HT-29 (cell line): ENCODE measurements around a stretch of chr2.

GRCh38 chr2:46384788-46385589, 87.8 kb downstream of the EPAS1 start:
- RAMPAGE, long total RNA: no peak

GRCh38 chr2:46428635-46429499, 113.4 kb upstream of the RHOQ start:
- RAMPAGE, long total RNA: no peak

DNA sequence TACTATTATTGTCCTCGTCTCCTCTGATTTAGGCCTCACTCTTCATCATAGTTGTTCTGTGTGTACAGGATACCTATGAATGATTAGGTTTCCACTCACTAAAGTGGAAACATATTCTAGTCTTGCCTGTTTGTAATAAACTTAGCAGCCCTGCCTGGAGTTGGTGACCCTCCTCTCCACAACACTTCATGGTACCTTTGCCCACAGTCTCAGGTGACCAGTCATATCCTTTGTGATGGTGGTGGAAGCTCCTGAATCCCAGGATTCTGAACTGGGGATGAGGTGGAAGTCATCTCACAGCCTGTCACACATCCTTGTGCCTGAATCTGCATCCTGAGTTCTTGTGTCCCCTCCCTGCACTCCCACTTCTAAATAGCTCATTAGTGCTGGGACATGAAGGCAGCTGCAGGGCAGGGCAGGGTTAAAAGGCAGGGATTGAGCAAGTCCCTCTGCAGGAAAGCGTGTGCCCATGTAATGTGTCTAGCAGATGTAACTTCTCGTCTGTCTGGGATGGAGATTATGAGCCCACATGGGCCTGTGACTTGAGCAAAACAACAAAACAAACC, 22.4 kb upstream of the RHOQ start:
- RAMPAGE, long total RNA: no peak

GRCh38 chr2:46564888-46565395, 22.6 kb upstream of the ATP6V1E2 start:
- RAMPAGE, long total RNA: no peak

DNA sequence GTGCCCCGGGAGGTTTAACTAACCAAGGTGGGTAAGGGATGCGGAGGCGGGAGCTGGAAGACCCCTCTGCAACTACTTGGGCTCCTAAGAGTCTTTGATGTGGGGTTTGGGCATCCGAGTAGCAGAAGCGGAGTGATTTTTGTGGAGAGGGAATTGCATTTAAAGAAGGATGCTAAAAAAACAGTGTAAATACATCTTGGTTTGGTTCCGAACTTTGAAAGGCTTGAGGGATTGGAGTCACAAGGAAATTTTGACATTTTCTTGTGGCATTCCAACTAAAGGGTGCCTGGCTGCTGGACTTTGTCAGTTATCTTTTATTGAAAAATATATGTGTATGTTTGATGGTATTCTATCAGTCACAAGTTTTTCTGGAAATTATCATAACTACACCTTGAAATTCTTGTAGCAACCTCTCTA, 902 bp downstream of the SOCS5 start:
- RAMPAGE, long total RNA: no peak

DNA sequence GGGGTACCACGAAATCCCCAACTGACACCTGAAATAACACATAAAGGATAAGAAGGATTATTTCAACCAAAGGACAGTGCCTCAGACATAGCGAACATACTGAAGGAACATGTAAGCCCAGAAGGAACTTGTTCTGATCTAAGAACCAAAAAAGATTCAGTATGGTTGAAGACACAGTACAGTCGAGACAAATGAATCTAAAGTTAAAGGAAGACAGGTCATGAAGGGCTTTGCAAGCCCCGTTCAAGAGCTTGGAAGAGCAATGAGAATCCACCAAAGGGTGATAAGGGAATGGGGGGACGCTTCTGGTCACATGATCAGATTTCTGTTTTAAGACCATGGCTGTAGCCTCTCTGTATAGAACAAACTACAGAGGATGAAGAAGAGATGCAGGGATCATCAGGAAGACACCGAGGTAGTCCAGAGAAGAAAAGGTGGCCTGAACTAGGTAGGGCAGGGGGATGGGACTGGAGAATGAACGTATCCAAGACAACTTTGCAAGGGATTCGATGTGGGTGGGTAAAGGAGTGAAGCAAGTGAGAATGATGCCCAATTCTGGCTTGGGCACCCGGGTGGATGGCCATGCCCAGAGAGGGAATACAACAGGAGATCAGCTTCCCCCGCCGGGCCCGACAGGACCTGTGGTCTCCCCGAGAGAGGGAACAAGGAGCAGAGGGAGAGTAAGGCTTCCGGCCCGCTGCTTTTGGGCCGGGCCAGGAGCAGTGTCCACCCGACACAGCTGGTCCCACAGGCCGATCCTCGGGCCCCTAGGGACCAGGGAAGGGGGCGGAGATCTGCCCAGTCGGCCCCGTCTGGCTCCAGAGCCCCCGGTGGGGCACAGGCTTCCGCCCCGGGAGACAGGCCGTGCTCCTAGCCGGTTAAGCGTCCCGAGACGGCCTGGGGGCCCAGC, 644 bp downstream of the MCFD2 start:
- RAMPAGE, long total RNA: no peak

- RAMPAGE, long total RNA: no peak
Observed at GRCh38 chr2:46977653-46978299, 36.8 kb downstream of the TTC7A start.

DNA sequence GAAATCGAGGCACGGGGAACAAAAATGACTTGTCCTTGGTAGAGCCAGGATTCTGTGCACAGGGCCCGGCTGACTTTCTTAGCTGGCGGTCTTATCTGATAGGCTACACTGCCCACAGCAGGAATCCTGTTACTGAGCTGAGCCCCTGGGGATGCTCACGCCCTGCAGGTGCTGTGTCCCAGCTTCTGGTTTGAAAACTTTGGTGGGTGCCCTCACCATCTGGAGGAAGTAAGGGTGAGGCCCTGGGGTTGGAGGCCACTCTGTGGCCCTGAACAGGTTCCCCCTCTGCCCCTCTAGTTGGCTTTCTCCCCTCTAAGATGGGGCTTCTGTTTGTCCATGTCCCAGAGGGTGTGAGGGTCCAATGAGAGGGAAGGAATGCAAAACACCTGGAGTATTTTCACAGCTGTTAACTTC, 43.1 kb downstream of the TTC7A start:
- RAMPAGE, long total RNA: no peak

GRCh38 chr2:47016241-47016870, 75.3 kb downstream of the TTC7A start:
- RAMPAGE, long total RNA: no peak

- RAMPAGE, long total RNA: no peak
Observed at GRCh38 chr2:47028237-47028731, 87.3 kb downstream of the TTC7A start.

DNA sequence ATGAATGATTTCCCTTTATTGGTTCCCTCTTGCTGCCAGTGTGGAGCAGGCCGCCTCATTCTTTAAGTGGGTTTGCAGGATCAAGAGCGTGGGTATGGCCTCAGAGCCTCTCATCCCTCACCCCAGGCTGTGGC, 89.0 kb downstream of the STPG4 start:
- RAMPAGE, long total RNA: no peak

GRCh38 chr2:47071864-47072625, 83.1 kb downstream of the STPG4 start:
- RAMPAGE, long total RNA: no peak

DNA sequence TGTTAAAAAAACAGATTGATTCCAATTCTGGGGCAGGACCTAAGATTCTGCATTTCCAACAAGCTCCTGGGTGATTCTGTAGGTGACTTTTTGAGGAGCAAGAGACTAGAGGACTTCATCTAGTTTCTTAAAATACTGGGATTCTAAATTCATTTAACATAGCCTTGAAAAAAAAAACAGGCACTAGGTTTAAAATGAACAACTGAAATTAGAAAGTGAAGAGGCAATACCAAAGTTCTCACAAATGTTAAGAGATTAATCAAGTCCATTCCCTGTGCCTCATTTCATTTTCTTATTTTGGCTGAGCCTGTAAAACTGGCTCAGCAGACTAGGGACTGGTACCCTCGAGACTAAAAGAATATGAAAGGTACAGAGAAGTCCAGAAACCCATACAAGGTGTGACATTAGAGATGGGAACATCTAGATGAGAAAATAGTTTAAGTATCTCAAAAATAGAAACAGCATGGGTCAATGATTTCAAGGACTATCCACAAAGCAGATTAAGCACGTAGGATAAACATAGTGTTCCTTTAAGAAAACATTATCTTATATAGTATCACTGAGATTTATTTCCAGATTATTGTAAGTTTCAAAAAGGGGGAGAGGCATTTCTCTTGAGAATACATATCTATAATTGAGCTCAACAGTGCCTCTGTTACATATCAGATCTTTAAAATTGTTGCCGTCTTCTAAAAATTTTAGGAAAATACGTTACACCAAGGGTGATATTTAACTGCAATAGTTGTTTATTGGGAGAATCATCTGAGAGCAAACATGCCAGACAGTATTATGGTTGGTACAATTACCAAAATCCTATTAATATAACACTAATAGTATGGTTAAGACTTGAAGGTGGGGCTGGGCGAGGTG, 2.4 kb upstream of the STPG4 start:
- RAMPAGE, long total RNA: no peak

GRCh38 chr2:47174974-47175092, 1.5 kb downstream of the CALM2 start:
- RAMPAGE, long total RNA: no peak

DNA sequence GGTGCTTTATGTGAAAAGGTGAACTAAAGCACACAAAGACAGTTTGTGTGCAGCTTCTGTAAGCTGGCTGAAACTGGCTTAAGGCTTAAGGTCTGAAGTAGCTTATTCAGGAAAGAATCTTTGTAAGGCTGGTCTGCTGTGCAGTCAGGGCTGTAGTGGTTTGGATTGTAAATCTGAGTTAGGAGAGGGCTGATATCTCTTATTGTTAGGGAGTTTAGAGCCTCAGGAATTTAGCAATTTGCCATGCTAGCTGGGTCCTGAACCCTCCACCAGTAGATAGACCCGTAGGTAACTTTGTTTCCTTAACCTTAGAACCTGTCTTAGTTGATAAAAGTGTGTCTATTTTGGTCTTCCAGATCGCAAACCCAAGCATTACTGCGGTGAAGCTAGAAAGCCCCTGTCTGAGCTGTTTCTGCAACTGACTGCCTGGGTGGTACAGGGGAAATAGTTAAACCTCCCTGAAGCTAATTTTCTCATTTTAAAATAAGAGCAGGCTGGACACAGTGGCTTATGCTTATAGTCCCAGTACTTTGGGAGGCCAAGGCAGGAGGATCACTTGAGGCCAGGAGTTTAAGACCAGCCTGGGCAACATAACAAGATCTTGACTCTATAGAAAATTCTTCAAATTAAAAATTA, 67.9 kb upstream of the EPCAM start:
- RAMPAGE, long total RNA: no peak

DNA sequence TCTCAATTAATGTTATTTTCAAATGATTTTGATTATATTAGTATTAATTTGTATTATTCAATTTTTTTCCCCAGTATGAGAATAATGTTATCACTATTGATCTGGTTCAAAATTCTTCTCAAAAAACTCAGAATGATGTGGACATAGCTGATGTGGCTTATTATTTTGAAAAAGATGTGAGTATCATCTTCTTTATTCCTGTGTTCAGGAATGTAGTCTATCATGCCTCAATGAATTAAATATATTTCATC, 9.7 kb downstream of the EPCAM start:
- RAMPAGE, long total RNA: no peak

GRCh38 chr2:47520720-47521810, 49.7 kb downstream of the KCNK12 start:
- RAMPAGE, long total RNA: no peak

DNA sequence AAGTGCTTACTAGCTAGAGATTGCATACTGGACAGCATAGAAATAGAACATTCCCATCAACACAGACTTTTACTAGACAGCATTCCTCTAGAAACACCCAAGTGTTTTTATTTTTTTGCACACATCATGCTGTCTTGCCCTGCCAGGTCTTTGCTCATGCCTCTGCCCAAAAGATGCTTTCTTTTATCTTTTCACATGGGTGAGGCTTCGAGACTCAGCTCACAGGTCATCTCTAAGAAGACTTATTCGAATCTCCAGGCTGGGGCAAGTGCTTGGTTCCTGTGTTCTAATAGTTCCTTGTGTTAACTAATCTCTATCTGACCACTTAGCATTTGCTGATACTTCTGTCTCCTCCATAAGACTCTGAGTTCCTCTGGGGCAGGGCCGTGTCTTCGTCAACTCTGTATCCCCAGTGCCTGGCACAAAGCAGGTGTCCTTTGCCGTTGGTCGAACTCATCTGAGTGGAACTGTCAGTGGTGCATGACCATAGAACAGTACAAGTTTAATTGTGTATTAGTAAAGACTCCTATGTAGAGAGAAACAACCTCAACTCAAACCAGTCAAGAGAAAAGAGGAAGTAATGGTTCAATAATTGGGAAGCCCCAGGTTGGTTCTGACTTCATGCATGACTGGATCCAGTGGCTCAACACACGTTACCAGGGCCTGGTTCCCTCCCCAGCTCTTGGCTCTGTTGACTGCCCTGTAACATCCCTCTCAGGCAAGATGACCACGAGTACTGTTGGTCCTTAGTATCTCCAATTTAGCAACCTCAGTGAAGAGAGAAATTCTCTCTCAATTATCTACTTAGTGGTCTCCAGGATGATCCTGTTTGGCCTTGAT, 58.8 kb upstream of the MSH6 start:
- RAMPAGE, long total RNA: no peak

DNA sequence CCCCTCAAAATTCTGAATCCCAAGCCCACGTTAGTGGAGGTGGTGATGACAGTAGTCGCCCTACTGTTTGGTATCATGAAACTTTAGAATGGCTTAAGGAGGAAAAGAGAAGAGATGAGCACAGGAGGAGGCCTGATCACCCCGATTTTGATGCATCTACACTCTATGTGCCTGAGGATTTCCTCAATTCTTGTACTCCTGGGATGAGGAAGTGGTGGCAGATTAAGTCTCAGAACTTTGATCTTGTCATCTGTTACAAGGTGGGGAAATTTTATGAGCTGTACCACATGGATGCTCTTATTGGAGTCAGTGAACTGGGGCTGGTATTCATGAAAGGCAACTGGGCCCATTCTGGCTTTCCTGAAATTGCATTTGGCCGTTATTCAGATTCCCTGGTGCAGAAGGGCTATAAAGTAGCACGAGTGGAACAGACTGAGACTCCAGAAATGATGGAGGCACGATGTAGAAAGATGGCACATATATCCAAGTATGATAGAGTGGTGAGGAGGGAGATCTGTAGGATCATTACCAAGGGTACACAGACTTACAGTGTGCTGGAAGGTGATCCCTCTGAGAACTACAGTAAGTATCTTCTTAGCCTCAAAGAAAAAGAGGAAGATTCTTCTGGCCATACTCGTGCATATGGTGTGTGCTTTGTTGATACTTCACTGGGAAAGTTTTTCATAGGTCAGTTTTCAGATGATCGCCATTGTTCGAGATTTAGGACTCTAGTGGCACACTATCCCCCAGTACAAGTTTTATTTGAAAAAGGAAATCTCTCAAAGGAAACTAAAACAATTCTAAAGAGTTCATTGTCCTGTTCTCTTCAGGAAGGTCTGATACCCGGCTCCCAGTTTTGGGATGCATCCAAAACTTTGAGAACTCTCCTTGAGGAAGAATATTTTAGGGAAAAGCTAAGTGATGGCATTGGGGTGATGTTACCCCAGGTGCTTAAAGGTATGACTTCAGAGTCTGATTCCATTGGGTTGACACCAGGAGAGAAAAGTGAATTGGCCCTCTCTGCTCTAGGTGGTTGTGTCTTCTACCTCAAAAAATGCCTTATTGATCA, 16.4 kb downstream of the MSH6 start:
- RAMPAGE, long total RNA: no peak

DNA sequence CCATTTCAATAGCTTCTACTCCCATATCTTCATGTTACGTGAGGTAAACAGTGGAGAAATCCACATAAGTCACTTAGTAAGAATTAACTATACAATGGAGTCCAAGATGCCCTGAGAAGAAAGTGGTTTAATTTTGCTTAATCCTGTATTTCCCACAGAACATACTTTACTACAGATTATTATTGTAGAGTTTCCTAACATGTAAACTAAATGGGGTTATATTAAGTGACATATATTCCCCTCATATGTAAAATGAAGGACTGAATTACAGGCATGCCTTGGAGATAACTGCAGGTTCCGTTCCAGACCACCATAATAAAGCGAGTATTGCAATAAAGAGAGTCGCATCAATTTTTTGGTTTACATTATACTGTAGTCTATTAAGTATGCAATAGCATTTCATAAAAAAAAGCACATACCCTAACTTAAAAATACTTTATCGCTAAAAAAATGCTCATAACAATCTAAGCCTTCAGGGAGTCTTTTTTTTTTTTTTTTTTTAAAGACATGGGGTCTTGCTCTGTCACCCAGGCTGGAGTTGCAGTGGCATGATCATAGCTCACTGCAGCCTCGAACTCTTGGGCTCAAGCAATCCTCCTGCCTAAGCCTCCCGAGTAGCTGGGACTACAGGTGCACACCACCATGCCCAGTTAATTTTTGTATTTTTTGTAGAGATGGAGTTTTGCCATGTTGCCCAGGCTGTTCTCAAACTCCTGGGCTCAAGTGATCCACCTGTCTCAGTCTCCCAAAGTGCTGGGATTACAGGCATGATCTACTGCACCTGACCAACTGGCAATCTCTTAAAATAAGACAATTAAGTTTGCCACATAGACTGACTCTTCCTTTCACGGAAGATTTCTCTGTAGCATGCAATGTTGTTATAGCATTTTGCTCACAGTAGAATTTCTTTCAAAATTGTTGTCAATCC, 31.2 kb downstream of the MSH6 start:
- RAMPAGE, long total RNA: no peak